Measurements from ENCODE around the gene TAC4.

DNA sequence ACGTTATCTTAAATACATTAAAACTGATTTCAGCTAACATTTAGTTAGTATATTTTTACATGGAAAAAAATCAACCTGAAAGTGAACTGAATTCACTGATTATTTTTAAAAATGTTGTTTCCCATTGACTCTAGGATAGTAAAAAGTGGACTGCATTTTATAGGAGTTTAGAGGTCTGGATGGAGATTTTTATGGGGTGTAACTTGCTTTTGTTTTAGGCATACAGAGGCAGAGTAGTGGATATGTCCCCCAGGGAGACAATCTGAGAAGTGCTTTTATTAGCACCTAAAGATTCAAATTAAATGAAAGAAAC is 2.8 kb upstream of the IGF2BP1 start:
- PRO-cap = no peak

DNA sequence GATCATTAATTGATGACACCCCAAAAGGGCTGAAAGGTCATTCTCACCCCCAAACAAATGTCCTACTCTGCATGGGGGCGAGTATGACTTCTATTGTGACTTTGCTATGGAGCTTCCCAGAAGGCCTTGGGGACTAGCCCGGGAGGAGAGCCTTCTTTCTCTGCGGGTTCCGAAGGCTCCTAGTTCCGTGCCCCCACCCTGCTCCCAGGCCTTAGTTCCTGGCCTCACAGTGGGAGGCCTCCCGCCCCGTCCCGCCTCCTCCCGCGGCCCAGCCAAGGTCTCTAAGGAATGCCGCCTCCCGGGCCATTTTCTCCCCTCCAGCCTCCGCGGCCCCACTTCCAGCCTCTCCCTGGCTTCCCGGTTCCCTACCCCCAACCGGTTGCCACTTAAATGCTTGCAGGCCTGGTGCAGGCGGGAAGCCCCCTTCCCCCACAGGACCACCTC is 16.0 kb downstream of the IGF2BP1 start:
- PRO-cap = no peak

GRCh38 chr17:49015898-49016370 is 18.7 kb downstream of the IGF2BP1 start:
- PRO-cap = no peak

- PRO-cap = no peak
Observed at GRCh38 chr17:49213609-49214261, 3.2 kb downstream of the ABI3 start.

DNA sequence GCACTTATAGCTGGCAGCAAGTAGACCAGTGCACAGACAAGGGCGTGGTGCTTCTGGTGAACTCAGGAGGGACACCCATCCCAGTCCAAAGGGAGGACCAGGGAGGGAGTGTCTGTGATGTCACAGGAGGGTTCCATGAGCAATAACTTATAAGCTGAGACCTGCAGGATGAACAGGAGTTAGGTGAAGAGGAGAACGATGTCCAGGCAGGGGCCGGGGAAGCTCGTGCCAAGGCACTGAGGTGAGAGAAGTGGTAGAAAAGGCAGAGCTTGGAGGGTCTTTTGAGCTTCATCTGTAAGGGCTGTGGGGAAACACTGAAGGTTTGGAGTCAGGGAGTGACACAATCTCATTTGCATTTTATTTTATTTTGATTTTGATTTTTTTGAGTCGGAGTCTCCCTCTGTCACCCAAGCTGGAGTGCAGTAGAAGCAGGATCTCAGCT is 17.5 kb upstream of the PHOSPHO1 start:
- PRO-cap = no peak

- PRO-cap = no peak
Observed at GRCh38 chr17:49259714-49260015, 29.1 kb upstream of the PHOSPHO1 start.

GRCh38 chr17:49317083-49317880 is 44.8 kb downstream of the ZNF652 start:
- PRO-cap = no peak

GRCh38 chr17:49360206-49360425 is 1.9 kb downstream of the ZNF652 start:
- PRO-cap = no peak

GRCh38 chr17:49388086-49388712 is 26.1 kb upstream of the ZNF652 start:
- PRO-cap = no peak

GRCh38 chr17:49566564-49567215 is 9.0 kb upstream of the NXPH3 start:
- PRO-cap = no peak

DNA sequence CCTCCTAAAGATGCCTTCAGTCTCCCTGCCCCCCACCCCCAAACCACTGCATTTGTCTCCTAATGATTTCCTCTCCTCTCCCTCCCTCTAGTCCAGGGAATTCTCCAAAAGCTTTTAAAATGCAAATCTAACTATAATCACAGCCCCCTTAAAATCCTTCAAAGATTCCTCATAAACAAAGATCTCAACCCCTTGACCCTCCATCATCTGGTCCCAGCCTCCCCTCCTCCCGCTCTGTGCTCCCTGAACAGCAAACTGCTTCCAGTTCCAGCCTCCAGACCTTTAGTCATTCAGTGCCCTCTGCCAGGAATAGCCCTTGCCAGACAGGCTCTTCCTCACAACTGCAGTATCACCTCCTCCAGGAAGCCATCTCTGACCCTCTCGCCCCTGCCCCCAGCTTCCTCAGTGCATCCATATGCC is 2.3 kb upstream of the NXPH3 start:
- PRO-cap = no peak

GRCh38 chr17:49577103-49577504 is 1.4 kb downstream of the NXPH3 start:
- PRO-cap = no peak

- PRO-cap = no peak
Observed at GRCh38 chr17:49638628-49639189, 39.2 kb downstream of the SPOP start.

- PRO-cap = no peak
Observed at GRCh38 chr17:49708631-49709410, 1.1 kb upstream of the SLC35B1 start.

DNA sequence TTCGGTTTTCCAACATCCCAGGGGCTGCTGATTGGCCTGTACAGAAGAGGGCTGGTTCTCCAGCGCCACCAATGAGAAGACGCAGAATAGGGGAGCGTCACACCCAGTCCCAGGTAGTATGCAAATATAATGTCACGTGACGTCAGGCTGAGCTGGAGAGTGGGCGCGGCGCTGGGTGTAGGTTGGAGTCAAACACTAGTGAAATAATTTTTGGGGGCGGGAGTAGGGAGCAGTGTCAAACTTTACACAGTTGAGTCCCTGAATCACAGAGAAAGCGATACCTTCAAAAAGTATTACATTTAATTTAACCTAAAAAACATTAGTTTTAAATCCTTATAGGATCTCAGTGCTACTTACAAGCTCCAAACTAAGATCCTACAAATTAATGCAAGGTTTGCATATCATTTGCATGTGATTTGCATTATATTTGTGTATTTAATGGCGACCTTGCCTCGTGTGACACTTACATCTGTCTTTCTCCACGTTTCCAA is 444 bp upstream of the FAM117A start:
- PRO-cap = bidirectional peak, plus-strand start at position 134 of the sequence, minus-strand start outside the sequence

DNA sequence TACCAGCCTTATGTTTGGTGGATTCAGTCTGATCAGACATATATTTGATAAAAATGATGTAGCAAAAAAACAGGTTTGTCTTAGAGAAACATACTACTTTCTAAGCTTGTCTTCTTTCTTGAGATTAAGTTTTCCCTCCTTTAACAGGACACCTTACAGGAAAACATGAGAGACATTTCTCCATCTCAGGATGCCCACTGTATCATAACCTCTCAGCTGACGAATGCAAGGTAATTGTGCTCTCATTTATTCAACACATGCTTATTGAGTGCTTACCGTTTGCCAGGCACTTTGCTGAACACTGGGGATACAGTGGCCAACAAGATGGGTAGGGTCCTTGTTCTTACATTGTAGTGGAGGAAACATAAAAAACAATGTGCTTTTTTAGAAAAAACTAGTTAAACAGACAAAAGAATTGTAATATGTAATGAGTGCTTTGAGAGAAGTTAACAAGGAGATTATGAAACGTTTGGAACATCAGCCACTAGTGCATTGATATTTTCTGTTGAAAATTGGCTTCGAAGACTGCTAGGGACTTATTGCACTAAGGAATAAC is 16.8 kb downstream of the KAT7 start:
- PRO-cap = no peak

- PRO-cap = no peak
Observed at GRCh38 chr17:49835687-49836891, 11.8 kb downstream of the TAC4 start.

GRCh38 chr17:49847887-49848550 is at the start of gene TAC4:
Gene TAC4, minus strand, starts transcription at chr17:49848069.
- PRO-cap = no peak

DNA sequence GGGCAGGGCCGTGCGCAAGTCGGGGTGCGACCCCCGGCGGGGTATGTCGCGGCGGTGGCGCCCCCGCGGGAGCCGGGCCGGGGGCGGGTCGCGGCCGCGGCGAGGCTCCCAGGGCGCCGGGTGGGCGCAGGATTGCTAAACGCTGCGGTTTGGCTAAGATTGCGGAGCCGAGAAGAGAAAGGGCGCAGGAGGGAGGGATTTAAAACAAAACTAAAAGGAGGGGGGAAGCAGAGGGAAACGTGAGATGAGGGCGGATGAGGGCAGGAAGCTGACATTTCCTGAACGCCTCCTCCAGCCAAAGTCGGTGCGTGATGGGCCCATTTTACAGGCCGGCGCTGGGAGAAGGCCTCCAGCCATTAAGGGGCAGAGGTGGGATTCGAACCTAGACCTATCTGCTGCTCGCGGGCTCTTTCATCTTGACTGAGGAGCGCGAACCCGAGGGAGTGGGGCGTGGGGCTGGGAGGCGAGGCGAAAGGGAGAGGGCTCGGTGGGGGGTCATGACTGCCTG is 3.5 kb upstream of the TAC4 start:
- PRO-cap = no peak

DNA sequence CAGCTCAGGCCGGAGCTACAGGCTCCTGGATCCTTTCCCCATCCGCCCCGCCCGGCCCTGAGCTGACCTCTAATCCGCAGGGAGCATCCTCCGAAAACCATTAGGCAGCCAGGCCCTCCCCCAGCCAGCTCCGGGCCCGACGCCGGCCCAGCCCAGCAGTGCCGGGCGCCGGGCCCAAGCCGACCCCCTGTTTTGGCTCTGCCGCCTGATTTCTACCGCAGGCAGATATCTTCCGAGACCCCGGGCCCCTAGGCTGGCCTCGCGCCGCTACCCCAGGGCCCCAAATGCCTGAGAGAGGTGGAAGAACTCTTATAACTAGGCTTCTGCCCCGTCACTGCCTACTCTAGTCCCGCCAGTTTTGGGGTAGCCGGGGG is 42.6 kb upstream of the TAC4 start:
- PRO-cap = no peak

Measured in LUHMES (cell line).